Vein endothelial cell (primary cell): ENCODE results near the gene SEPHS1.

DNA sequence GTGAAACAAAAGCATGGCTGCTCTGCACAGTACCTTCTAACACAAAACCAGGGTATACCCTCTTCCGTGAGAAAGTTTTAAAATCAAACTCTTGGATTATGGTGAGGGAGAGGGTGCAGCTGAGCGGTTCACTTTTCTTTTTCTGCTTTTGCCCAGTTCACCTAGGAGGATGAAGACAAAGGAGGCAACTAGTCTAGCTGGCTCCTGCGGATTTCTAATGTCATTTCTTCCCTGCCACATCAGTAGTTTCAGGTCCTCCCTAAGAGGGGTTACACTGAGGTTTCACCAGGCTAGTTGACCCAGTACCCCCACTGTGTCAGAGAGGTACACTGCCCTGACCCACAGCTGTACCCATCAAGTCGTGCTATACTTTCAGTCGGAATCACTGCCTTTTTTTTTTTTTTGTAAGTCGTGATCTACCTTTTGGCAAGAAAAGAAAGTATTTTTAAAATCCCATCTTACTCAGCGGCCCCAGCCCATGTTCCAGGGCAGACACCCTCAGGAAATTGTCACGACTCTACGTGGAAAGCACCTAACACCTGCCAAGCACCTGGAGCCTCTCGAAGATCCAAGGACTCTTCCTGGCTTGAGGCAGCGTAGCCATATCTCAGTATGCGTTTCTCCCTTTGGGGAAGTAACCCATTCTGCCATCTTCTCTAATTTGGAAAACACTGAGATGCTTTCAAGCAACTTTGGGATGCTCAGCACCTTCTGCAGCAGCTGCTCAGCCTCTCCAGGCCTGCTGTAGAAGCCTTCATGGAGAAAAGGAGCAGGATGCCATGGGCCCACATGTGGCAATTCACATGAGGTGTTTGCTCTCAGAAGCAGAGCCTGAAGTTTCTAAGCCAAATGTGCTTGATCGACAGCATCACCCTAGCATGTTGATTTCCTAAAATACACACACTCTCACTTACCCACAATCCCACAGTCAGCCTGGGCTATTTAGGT lies 243.6 kb downstream of the CELF2 start:
- CAGE, long polyA plus RNA = no peak

GRCh38 chr10:11275437-11276473 lies 258.1 kb downstream of the CELF2 start:
- CAGE, long polyA plus RNA = no peak

GRCh38 chr10:11335792-11336219 lies 275.6 kb downstream of the USP6NL start:
- CAGE, long polyA plus RNA = no peak

DNA sequence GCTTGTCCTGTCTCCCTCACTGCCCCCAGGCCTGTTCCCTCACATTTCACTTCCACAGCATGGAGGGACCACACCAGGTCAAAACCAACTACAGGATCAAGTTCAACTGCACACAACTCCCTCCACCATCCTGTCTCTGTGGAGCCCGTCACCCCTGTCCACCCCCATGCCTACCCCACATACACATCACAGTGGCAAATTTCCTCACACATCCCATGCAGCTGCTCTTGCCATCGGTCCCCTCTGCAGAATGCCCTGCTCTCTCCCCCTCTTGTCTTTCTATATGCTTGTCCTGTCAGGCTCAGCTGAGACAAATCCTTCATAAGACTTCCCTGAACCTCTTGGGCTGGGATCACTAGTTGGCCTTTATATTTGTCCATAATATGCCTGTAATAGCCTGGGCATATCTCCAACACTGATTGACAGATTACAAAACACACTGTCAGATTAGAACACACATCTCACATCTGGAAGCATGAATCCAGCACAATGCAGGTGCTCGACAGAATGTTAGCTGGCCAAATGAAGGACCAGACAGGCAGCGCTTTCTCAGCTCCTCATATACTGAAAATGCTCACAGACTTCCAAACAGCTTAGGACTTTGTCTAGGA lies 153.9 kb downstream of the USP6NL start:
- CAGE, long polyA plus RNA = no peak

- CAGE, long polyA plus RNA = no peak
These were observed 64.3 kb downstream of the USP6NL start for GRCh38 chr10:11546969-11547666.

- CAGE, long polyA plus RNA = no peak
These were observed 1.9 kb downstream of the USP6NL start for GRCh38 chr10:11609398-11610061.

DNA sequence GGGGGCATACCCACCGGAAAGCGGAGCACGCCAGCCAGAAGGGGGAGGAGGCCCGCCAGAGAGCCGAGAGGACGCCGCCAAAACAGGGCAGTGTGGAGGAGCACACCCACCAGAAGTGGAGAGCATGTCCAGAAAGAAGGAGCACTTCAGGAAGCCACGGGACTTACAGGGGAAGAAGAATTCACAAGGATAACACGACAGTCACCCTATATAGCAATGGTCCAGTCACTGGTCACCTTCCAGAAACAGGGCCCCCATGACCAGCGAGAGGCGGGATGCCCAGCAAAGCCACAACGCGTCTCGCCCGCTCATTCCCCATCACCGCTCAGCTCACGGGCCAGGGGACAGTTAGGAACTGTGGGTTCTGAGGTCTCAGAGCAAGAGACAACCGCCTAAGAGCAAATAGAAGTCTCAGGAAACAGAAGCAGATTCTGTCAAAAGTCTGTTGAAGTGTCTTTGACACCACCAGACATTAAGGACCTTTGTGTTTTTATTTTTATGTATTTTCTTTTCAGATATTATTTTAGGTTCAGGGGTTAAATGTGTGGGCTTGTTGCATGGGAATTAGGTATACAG lies 71.9 kb downstream of the PROSER2 start:
- CAGE, long polyA plus RNA = no peak

GRCh38 chr10:12157246-12157687 lies 27.8 kb downstream of the SEC61A2 start:
- CAGE, long polyA plus RNA = no peak

DNA sequence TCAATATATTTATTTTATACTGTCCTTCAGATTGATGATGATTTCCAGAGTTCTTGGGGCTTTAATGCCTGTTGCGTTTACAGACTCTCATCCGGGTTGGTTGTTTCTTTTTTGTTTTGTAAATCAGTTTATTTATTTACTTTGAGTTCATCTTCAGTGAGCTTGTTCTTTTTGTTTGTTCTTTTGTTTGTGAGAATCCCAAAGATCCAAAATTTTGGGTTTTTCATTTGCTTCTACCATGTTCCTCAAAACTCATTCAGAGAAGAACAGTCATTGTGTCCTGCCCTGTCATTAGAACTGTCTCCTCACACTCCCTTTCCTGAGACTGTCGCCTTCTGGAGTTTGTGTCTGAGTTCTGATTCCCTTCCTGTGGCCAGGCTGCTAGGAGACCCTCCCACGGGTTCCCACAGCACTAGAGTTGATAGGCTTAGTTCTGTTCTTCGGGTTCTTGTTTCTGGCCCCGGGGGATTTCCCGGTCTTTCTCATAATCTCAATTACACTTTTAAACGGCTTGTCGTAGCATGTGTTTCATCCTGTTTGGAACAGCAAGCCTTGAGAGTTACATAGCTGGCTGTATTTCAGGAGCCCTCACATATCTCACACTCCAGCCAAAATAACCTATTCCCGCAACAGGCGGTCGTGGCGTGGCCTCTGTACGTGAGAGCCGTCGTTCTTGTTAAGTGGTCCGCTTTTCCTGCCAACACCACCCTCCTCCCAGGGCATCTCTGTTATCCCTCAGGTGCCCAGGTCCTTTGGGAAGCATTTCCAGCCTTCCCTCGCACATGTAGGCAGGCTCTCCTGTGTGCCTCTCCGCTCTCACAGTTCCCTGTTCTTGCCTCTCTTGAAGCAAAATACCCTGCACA lies 45.8 kb downstream of the CDC123 start:
- CAGE, long polyA plus RNA = no peak

- CAGE, long polyA plus RNA = no peak
These were observed 545 bp upstream of the CAMK1D start for GRCh38 chr10:12348720-12349284.

DNA sequence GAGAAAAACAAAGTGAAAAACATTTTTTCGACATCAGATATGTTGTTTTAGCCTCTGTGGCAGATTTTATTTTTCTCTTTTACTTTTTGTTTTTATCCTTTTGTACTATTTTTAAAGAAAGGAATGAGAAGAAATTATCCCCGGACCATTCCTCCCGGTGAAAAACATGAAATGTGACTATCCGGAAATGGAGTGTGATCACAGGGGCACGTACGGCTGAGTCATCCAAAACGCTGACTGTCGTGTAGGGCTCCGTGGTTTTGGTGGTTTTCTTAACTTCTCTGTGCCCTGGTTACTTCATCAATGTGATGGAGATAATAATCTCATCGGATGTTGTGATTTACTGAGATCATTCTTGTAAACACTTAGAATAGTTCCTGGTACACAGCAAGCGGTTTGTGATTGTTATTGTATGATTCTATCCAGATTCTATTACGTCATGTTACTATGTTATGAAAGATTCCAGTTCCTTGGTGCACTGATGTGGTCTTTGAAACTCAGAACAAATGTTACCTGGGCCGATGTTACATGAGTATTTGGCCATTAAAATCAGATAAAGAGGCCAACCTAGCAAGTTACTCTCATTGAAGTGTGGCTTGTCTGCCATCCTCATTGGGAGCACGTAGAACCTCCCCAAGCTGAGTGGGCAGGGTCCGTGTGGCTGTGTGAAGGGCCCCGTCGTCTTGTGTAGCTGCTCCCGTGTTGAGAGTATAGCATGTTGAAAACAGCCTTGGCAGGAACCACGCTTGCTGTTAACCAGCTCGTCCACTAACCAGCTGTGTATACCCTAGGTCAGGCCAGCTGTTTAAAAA lies 99.5 kb downstream of the CAMK1D start:
- CAGE, long polyA plus RNA = no peak

DNA sequence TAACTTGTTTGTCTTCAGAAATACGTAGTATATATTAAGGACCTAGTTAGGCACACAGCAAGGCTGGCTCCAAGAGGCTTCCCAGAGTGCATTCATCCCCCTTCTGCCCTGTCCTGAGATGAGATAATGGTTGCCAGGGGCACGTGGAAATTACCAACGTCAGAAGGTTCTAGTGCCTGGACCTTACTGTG lies 181.8 kb downstream of the CAMK1D start:
- CAGE, long polyA plus RNA = no peak

- CAGE, long polyA plus RNA = no peak
These were observed 300.9 kb downstream of the CCDC3 start for GRCh38 chr10:12700647-12701036.

- CAGE, long polyA plus RNA = no peak
These were observed 28.3 kb downstream of the PHYH start for GRCh38 chr10:13271475-13272080.

DNA sequence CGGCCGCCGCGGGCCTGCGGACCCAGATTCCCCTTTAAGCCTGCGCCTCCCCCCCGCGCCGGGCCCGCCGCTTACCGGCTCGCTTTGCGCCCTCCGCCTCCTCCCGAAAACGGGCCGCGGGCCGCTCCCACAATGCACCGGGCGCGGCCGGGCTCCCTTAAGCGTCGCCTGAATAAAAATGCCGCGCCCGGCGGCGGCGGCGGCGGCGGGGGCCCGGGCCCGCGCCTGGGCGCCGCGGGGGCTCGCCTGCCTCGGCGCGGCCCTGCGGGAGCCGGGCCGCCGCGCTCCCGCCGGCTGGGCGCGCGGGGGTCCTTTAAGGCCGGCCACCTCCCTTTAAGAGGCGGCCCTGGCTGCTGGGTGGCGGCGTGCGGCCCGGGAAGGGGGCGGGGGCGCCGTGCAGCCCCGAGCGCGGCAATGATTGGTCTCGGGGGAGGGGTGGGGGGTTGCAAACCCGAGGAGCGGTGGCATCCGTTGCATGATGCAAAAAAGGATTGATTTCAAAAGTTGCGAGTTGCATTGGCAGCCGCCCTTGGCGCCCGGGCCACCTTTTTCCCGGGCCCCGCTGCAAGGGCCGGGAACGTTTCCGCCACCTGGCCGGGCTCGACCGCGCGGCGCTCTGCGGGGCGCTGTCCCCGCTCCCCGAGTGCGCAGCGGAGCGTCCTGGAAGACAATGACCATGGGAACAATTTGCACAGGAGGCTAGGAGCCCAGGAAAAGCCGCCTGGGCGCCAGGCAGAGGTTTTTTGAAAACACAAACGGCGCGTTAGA lies at the start of gene SEPHS1:
Gene SEPHS1 (minus strand): TSS at position 369 of the 768 bp plus-strand sequence.
- CAGE, long polyA plus RNA = no peak

GRCh38 chr10:13440194-13440746 lies 88.5 kb downstream of the BEND7 start:
- CAGE, long polyA plus RNA = no peak

GRCh38 chr10:13526792-13527492 lies 1.9 kb downstream of the BEND7 start:
- CAGE, long polyA plus RNA = no peak

DNA sequence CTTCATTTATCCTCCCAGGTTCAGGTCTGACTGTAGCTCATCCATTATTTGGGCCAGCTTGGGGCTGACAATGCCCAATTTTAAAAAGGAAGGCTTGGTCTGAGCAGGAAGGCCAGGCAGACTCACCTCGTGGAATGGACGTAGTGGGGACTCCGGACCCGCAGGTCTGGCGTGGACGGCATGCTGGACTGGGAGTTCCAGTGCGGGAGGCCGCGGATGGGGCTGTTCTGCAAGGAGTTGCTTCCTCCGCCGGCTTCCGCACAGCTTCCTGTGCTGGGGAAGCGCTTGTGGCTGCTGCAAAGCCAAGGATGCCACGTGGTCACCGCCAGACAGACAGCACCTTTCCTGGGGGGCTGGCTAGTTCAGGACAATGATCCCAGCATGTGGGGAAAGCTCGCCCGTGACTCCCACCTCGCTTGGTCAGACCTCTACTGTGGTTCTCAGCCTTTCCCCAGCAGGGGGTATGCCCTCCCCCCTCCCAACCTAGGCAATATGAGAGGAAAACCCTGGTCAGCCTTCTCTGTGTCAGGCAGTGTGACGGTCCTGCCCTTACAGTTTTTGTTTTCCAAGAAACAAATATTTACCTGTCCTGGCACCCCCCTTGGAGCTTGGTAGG lies 72.5 kb downstream of the PRPF18 start:
- CAGE, long polyA plus RNA = no peak

GRCh38 chr10:13892228-13892576 lies 305.4 kb downstream of the PRPF18 start:
- CAGE, long polyA plus RNA = no peak

GRCh38 chr10:13984654-13985506 lies 345.8 kb downstream of the FRMD4A start:
- CAGE, long polyA plus RNA = no peak